Measurements from ENCODE around the genes MAPT, STH and RPRML.

- RRBS, result 4% methylated on average over 31 of the region's 127 CpGs
Observed at GRCh38 chr17:45893740-45895070, at the start of gene MAPT. Gene MAPT (plus strand): TSS chr17:45894554.

DNA sequence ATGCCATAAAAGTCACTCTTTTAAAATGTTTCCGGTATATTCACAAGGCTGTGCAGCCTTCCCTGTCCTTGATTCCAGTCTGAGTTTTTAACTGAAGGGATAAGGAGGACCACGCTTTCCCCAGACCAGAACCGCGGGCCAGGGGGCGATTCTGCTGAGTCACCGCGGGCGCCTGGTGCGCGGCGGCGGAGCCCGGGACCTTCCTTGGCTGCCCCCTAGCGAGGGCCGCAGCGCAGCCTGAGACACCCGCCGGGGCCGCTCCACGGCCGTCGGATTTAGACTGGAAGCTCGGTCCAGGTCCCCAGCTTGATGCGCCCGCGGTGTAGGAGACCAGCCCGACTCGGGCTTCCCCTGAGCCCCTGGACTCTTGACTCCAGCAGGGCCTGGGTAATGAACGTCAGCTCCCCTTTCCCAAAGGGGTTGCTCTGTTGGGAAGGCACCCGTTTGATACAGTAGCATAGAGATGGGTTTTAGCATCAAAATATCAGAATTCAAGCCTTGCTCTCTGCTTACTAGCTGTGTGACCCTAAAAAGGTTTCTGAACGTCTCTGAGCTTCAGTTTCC is 49.9 kb upstream of the STH start:
- RRBS, result 6% methylated on average over 6 of the region's 31 CpGs

- RRBS, result no CpG with 5 or more reads among the region's 2 CpGs
Observed at GRCh38 chr17:45999239-45999595, at the start of gene STH. Gene STH (plus strand): TSS chr17:45999250.

GRCh38 chr17:46024035-46024938 is 25.2 kb downstream of the STH start:
- RRBS, result no CpG with 5 or more reads among the region's 28 CpGs

GRCh38 chr17:46027943-46028614 is 29.0 kb downstream of the STH start:
- RRBS, result no CpG with 5 or more reads among the region's 7 CpGs

- RRBS, result no CpG with 5 or more reads among the region's 4 CpGs
Observed at GRCh38 chr17:46044800-46045602, 46.0 kb downstream of the STH start.

- RRBS, result no CpG with 5 or more reads among the region's 6 CpGs
Observed at GRCh38 chr17:46064236-46065159, 65.4 kb downstream of the STH start.

GRCh38 chr17:46160309-46161030 is 32.8 kb downstream of the KANSL1 start:
- RRBS, result no CpG with 5 or more reads among the region's 10 CpGs

GRCh38 chr17:46181720-46181920 is 11.6 kb downstream of the KANSL1 start:
- RRBS, result no CpG with 5 or more reads among the region's 3 CpGs

GRCh38 chr17:46266657-46267713 is 27.9 kb upstream of the LRRC37A start:
- RRBS, result 3% methylated on average over 38 of the region's 124 CpGs

- RRBS, result 4% methylated on average over 39 of the region's 89 CpGs
Observed at GRCh38 chr17:46770998-46771687, 47.3 kb downstream of the WNT3 start.

DNA sequence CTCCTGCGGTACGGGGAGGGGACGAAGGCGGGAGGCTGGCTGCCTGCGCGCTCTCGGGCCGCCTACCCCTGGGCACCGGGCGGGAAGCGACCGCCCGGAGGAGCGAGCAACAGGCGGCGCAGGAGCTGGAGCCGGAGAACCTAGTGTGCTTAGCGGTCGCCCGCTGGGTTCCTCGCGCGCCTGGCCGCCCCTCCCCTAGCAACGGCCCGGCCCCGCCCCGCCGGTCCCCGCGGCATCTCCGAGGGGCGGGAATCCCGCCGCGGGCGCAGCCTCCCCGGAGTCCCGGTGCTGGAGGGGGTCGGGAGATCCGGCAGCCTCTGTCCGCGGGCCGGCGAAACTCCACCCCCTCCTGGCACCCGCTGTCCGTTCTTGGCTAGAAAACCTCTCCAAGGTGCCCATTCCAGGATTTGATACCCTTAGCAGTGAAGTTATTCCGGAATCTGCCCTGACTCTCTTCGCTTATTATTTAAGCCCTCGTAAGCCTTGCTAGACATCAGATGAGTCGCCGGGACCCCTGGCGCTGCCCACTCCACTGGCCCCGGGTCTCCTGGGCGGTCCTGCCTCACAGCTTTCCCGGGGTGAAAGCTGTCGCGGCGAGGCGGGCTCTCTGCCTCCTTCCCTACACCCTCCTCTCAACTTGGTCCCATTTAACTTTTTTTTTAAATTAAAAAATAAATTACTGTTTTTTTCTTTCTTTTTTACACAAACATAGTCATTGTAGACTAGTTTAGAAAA is at the start of gene RPRML:
Gene RPRML, minus strand, starts transcription at position 147 of the 735 bp plus-strand sequence.
- RRBS, result 4% methylated on average over 41 of the region's 60 CpGs

GRCh38 chr17:47067200-47067958 is 88.3 kb upstream of the RPRML start:
- RRBS, result no CpG with 5 or more reads among the region's 15 CpGs

DNA sequence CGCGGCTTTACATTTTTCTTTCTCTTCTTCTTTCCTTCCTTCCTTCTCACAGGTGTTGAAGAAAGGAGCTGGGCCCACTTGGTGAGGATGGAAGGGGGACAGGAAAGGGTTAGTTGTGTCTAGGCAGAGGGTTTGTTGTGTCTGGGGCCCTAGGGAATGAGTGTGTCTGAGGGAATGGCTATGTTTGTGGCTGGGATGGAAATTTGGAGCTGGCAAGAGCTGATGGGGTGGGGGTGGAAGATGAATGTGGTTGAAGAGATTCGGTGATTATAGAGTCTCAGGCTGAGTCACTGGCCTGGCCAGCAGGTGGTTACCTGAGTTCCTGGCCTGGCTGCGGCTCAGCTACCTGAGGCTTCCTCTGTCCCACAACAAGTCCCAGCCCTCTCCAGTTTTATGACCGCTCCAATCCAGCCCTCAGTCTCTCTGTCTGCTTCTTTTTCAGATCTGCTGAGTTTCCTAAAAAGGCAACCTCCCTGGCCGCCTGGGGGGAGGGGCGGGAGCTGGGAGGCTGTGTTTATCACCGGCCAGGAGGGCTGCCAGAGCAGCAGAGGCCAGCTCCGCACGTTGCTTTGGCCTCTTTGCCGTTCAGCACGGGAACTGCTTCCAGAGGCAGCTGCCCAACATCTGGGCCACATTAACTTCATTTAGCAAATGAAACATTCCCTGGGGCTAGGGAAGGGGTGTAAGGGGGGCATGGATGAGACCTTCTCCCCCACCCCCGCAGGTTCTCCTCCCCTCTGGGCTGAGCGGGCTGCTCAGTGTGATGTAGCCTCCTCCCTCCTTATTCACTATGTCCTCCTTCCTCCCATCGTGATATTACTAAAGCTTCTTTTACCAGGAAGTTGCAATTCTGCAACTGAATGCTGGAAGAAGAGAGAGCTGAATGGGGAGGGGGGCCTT is 21.8 kb downstream of the ITGB3 start:
- RRBS, result no CpG with 5 or more reads among the region's 15 CpGs

DNA sequence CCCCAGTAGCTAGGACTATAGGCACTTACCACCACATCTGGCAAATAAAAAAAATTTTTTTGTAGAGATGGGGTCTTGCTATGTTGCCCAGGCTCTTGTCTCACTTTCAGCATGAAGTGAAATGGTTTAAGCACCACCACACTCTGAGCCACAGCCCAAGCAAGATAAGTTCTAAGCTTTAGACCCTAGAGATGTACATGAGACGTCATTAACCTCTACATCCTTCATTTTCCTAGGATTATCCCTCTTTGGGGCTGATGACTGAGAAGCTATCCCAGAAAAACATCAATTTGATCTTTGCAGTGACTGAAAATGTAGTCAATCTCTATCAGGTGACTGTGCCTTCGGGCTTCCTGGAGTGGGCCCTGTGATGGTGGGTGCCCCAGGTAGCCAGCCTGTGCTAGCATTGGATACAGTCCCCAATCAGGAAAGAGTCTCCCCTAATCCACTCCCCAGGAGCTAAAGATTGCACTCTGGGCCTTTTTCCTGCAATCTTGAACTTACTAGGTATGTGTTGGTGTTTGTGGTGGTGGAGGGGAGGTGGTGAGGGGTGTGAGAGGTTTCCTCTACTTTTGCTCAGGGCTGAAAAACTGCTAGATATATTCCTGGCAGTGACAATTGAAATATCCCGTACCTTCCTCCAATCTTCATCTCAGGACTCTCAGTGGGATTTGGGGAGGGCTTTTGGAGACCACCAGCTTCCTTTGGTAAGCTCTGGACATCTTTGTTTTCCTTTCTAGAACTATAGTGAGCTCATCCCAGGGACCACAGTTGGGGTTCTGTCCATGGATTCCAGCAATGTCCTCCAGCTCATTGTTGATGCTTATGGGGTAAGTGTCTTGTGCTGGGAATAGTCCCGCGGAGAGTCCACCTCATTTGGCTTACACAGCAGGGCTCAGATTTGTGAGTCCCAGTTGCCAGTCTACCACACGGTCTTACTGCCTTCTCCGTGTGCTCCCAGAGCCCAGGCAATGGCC is 34.0 kb upstream of the EFCAB13 start:
- RRBS, result no CpG with 5 or more reads among the region's 7 CpGs

DNA sequence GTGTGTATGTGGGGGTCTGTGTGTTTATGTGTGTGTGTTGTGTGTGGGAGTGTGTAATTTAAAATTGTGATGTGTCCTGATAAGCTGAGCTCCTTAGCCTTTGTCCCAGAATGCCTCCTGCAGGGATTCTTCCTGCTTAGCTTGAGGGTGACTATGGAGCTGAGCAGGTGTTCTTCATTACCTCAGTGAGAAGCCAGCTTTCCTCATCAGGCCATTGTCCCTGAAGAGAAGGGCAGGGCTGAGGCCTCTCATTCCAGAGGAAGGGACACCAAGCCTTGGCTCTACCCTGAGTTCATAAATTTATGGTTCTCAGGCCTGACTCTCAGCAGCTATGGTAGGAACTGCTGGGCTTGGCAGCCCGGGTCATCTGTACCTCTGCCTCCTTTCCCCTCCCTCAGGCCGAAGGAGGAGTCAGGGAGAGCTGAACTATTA is 13.4 kb upstream of the EFCAB13 start:
- RRBS, result no CpG with 5 or more reads among the region's 2 CpGs

DNA sequence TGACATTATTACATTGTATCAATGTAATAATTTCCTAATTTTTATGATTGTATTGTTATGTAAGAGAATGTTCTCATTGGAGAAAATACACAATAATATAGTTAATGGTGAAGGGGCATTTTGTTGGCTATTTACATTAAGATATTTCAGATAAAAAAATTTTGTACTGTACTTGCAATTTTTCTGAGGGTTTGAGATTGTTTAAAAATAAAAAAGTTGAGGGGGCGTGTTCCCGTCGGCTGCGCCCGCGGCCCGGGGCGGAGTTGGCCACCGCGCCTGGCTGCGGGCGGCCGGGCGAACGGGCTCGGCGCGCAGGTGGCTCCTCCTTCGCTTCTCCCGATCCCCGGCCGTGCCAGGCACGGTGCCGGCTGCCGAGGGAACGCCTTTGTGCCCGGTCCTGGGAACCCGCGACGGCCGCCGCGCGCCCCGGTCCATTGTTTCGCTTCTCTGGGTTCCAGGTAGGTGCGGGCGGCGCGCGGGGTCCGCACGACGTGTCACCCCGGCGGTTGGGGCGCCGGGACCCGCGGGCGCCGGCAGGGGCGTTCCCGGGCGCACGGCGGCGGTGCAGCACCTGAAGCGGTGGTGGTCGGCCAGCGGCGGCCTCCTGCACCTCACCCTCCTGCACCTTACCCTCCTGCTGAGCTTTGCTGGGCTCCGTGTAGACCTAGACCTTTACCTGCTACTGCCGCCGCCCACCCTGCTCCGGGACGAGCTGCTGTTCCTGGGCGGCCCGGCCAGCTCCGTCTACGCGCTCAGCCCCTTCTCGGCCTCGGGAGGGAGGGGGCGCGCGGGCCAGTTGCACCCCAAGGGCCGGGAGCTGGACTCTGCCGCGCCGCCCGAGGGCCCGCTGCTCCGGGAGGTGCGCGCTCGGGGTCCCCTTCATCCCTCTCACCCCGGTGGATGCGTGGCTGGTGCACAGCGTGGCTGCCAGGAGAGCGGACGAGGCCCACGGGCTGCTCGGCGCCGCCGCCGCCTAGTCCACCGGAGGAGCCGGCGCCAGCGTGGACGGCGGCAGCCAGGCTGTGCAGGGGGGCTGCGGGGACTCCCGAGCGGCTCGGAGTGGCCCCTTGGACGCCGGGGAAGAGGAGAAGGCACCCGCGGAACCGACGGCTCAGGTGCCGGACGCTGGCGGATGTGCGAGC is 99.8 kb downstream of the EFCAB13 start:
- RRBS, result 12% methylated on average over 26 of the region's 118 CpGs

DNA sequence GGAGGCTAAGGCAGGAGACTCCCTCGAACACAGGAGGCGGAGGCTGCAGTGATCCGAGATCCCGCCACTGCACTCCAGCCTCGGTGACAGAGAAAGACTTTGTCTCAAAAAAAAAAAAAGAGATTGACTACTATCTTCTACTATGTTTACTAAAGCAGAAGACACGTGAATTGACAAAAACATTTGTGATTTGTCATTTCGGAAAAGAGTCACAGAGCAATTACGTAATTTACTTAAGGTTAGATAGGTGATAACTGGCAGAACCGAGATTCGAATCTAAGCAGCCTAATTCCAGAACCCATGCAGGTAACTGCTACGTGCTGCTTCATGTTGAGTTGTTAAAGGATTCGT is 37.7 kb upstream of the NPEPPS start:
- RRBS, result no CpG with 5 or more reads among the region's 12 CpGs

DNA sequence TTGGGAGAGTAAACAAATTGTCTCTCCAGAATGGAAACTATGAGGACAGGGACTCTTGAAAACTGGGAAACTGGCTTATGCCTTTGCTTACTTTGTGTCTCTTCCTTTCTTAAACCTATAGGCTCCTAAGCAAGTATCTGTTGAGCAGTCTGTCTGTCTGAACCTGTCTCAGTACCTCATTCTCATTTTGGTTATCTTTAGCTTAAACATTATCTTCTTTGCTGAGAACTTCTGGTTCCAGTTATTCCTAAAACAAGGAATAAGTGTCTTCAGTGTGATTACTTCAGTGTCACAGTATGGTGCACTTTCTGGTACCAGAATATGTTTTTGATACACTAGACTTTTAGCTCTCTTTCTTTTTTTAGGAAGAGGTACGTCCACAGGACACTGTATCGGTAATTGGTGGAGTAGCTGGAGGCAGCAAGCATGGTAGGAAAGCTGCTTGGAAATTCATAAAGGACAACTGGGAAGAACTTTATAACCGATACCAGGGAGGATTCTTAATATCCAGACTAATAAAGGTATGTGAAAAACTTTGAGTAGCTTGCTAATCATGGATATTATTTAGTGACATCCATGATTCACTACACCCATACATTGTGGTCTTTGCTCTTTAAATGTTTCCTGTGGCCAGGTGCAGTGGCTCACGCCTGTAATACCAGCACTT is 30.9 kb upstream of the KPNB1 start:
- RRBS, result no CpG with 5 or more reads among the region's 4 CpGs

DNA sequence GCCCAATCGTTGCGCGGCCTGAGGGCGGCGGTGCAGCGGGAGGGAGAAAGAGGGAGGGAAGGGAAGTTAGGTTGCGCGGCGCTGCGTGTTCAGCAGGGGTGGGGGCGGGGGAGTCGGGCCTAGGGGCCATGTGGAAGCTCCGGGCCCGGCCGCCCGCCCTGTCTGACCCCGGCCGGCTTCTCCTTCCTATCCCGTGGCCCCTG is 864 bp downstream of the KPNB1 start:
- RRBS, result no CpG with 5 or more reads among the region's 19 CpGs

Data from OVCAR3 (cell line).